Progenitor cell of endocrine pancreas (in vitro differentiated cells): ENCODE measurements around a stretch of chr20.

GRCh38 chr20:54221509-54221881 lies 13.6 kb downstream of the PFDN4 start:
- PRO-cap: no peak

GRCh38 chr20:54409956-54410239 lies 65.5 kb upstream of the DOK5 start:
- PRO-cap: no peak

DNA sequence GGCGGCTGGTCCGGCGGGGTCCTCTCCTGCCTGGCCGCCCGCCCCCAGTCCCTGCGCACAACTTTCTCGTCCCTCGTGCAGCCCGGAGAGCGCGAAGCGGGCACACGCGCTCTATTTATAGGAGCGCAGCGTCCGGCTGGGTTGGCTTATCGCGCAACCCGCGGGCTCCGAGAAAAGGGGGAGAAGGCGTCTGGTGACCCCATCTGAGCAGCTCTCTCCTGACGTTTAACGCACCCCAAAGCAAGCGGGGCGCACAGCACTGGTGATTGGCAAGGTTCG lies 490 bp downstream of the CBLN4 start:
- PRO-cap: no peak

DNA sequence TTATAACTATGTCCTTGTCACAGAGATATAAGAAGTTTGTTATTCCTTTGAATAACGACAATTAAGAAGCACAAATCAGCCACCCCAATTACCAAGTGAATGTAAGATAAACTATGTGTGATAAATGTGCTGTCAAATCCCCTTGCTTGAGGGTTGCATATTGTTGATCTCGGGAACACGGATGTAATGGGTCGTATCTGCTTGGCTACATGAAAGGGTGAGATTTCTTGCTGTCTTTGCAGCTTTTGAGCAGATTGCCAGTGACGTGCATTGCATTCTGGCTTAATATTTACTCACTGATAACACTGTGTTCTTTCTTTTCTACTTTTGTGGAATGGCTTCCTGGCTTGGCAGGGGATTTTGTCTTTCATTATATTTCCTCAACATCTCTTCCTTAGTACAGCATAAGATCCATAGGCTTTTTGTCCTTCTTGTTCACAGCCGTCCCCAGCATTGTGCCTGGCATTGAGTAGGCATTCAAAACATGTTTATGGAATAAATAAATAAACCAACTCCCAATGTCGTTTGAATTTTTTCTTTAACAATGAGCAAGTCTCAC lies 10.4 kb upstream of the FAM210B start:
- PRO-cap: bidirectional peak, plus-strand start at position 324 of the sequence, minus-strand start at position 219 of the sequence

- PRO-cap: no peak
Measured at GRCh38 chr20:56476812-56477260, 8.4 kb downstream of the RTF2 start.

- PRO-cap: no peak
Measured at GRCh38 chr20:57162195-57162688, 104.2 kb downstream of the BMP7 start.

- PRO-cap: no peak
Measured at GRCh38 chr20:57375158-57375646, 16.0 kb upstream of the RBM38 start.

- PRO-cap: no peak
Measured at GRCh38 chr20:57383318-57384038, 7.7 kb upstream of the RBM38 start.

GRCh38 chr20:57390246-57391046 lies 750 bp upstream of the RBM38 start:
- PRO-cap: no peak

GRCh38 chr20:57391599-57391782 lies 295 bp downstream of the RBM38 start:
- PRO-cap: no peak

DNA sequence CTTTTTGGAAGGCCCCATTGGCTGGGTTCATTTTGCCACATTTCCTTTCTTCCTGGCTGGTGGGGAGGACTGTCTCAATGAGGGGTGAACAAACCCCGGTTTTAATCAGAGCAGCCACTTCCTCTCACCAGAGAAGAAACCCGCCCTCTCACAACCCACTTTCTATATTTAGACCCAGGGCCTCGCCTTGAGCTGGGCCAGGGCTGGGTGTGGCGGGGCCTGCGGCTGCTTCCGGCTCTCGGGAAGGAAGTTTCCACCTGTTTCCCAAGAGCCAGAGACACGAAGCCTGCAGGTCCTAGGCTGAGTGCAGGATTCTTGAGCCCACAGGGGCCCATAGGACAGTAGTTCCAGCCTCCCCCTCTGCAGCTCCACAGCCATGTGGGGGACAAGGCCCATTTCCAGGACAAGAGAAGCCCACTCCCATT lies 41.8 kb downstream of the RBM38 start:
- PRO-cap: no peak

- PRO-cap: no peak
Measured at GRCh38 chr20:57442482-57443477, 51.6 kb downstream of the RBM38 start.

GRCh38 chr20:57536622-57537708 lies 12.0 kb upstream of the CTCFL start:
- PRO-cap: no peak

GRCh38 chr20:57564779-57565810 lies 4.2 kb downstream of the PCK1 start:
- PRO-cap: no peak

DNA sequence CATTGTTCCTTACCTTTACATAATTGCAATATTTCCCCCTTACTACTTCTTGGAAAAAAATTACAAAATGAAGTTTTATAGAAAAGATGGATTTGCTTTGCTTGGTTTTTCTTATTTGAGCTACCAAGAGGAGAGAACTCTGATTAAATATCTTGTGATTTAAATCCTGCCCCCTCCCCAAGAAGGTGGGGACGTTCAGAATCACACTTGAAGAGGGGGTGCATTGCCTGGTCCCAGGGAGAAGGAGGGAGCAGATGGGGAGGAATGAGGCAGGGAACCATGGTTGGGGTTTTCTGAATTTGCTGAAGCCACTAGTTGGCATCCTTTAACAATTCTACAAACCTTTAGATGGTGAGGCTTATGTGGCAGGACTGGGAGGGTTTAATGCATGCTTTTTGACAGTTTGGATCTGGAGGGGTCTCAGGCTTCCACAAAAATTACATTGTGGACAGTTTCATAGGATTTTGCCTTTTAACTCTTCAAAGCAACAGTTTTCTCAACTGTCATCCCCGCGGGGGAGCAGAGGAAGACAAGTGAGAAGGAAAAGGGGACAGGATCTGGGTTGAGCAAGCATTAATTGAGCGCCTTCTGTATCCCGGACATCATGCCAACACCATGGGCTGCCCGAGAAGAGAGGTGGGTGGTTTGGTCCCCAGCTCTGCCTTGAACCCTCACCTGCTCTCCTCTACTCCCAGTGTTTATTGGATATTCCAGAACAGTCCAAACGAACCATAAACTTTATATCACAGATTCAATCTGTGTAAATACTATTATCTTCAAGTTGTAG lies 5.7 kb downstream of the PCK1 start:
- PRO-cap: no peak

GRCh38 chr20:57672081-57672719 lies 37.6 kb downstream of the PMEPA1 start:
- PRO-cap: no peak

DNA sequence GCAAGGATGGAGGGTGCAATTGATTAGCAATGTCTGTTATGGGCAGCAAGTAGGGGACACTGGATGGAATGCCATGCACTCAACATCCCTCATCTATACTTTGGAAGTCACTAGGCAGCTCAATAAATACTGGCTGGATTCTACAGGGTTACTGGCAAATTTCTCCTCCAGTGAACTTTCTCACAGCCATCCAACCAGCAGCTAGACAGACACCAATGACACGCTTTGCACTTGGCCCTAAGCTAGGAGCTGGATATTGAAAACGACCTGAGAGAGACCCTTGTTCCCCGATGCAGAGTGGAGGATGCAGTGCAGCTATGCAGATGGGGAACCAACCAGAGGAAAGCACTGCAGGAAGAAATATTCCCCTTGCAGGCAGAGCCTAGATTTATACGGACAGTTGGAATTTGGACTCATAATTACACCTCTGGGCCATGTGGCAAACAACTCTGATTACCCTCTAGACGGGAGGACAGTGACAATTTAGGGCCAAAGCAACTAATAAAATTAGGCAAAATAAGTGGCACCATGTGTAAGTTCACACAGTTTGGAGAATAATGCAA lies 12.4 kb downstream of the PMEPA1 start:
- PRO-cap: no peak

DNA sequence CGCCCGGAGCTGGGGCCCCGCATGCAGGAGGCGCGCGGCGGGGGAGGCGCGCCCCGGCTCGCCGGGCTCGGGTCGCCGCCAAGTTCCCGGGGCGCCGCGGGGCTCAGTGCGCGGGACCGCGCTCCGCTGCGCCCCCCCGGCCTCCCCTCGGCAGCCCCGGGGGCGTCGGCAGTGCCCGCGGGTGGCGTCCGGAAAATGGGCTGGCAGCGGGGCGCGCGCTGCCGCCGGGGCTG lies 250 bp downstream of the PMEPA1 start:
- PRO-cap: no peak

DNA sequence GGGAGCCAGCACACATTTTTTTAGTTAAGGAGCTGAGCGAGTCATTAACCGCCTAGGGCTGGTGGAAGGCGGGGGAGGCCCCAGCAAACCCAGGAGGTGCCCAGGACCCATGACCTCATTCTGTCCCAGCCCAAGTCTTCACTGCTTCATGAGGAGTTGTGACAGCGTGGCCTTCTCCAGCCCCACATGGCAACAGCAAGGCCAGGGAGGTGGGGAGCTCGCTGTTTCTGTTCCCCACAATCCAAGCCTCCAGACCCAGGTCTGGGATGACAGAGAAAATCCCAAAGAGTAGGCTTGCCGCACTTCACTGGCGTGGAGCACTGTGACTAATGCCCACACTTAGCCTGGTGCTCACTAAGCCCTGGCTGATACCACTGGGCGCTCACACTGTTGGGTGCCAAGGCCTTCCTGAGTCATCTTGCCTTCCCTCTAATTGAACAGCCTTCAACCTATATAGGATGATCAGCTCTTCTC lies 159.3 kb upstream of the C20orf85 start:
- PRO-cap: no peak

- PRO-cap: no peak
Measured at GRCh38 chr20:58054508-58055070, 96.1 kb upstream of the C20orf85 start.